ENCODE measurements around the genes AASDH and PPAT.

GRCh38 chr4:53777292-53777811, 186.1 kb upstream of the LNX1 start:
- PRO-cap = no peak
CAGE:
- cytosol, long polyA plus RNA = no peak
- long polyA plus RNA = no peak
- nucleus, long polyA plus RNA = no peak

GRCh38 chr4:53914134-53914997, 150.0 kb downstream of the CHIC2 start:
- PRO-cap = no peak
CAGE:
- cytosol, long polyA plus RNA = no peak
- long polyA plus RNA = no peak
- nucleus, long polyA plus RNA = no peak

DNA sequence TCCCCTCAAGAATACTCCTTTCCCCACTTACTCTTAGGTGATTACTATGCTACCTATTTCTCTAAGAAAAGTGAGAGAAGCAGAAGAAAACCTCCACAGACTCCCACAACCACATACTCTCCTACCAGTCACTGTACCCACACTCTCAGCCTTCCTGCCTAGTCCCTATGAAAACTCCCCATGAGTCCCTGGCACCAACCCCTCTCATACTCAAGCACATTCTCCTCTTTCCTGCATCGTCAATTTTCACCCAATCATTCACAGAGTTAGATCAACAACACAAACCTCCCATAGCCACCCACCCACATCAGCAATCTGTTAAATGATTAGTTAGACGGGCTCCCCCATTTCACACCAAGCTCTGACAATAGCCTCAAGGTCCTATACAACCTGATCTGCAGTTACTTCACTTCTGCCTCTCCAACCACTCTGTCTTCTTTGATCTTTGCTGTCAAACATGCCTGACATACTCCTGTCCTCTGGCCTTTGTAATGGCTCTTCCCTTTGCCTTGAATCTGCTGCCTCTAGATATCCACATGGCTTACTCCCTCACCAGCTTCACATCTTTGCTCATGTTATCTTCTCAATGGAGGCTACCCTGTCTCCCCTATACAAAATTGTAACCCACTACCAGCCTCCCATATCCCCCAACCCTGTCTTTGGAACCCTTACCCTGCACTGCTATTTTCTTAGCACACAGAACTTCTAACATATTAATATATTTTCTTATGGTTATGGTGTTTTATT, 80.0 kb downstream of the CHIC2 start:
- PRO-cap = no peak
CAGE:
- cytosol, long polyA plus RNA = no peak
- long polyA plus RNA = no peak
- nucleus, long polyA plus RNA = no peak

- PRO-cap = no peak
CAGE:
- cytosol, long polyA plus RNA = no peak
- long polyA plus RNA = no peak
- nucleus, long polyA plus RNA = no peak
These were observed 40.6 kb downstream of the CHIC2 start for GRCh38 chr4:54023360-54024606.

DNA sequence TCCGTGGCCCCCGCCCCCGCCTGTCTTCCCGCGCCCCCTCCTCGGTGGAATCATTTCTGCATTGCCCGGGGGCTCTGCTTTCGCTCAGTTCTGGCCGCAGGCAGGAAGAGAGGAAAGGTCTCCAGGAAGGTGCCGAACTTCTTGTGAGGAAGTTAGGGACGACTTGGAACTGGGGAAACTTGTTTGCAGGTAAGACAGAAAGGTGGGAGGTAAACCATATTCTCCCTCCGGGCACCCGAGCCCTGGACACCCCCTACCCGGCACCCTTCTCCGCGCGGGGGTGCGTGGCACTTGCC, 1.3 kb downstream of the PDGFRA start:
- PRO-cap = no peak
CAGE:
- cytosol, long polyA plus RNA = no peak
- long polyA plus RNA = no peak
- nucleus, long polyA plus RNA = no peak

GRCh38 chr4:54325894-54326093, 96.7 kb downstream of the PDGFRA start:
- PRO-cap = no peak
CAGE:
- cytosol, long polyA plus RNA = no peak
- long polyA plus RNA = no peak
- nucleus, long polyA plus RNA = no peak

GRCh38 chr4:54658236-54659285, 804 bp downstream of the KIT start:
- PRO-cap = no peak
CAGE:
- cytosol, long polyA plus RNA = no peak
- long polyA plus RNA = no peak
- nucleus, long polyA plus RNA = no peak

DNA sequence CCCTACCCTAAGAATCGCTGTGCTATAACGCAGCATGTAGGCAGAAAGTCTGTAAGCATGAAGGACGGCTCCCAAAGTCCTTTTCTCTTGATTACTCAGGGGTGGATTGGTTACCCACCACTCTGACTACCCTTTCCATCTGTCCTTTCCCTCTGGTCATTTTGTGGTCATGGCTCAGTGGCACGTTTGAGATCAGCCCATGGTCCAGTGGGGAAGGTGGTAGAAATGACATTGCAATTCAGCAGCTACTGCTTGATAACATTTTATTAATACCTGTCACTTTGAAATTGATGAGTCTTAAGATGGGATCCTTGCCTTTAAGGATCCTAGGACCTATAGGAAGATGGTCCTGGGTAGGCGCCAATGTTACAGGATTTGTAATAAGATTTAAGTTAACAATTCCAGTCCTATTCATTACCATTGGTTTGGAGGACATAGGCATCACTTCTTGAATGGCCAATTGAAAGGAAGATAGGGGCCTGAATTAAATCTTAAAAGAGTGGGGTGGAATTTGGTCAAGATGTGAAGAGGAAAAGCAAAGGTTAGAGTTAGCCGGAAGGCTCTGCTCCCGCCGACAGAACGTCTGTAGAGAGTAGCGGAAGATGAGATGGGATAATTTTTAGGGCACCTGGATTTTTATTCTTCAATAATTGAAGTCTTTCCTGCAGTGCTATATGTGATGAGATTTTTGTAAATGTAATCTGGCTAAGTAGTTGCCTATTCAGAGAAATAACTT, 9.5 kb downstream of the KIT start:
- PRO-cap = no peak
CAGE:
- cytosol, long polyA plus RNA = no peak
- long polyA plus RNA = no peak
- nucleus, long polyA plus RNA = no peak

GRCh38 chr4:55028802-55029001, 96.7 kb downstream of the KDR start:
- PRO-cap = no peak
CAGE:
- cytosol, long polyA plus RNA = no peak
- long polyA plus RNA = no peak
- nucleus, long polyA plus RNA = no peak

GRCh38 chr4:55069065-55069669, 56.2 kb downstream of the KDR start:
- PRO-cap = no peak
CAGE:
- cytosol, long polyA plus RNA = no peak
- long polyA plus RNA = no peak
- nucleus, long polyA plus RNA = no peak

GRCh38 chr4:55406978-55407450, 11.3 kb downstream of the TMEM165 start:
- PRO-cap = no peak
CAGE:
- cytosol, long polyA plus RNA = no peak
- long polyA plus RNA = no peak
- nucleus, long polyA plus RNA = no peak

- PRO-cap = no peak
CAGE:
- cytosol, long polyA plus RNA = no peak
- long polyA plus RNA = no peak
- nucleus, long polyA plus RNA = no peak
These were observed 6.8 kb upstream of the CLOCK start for GRCh38 chr4:55553470-55554025.

DNA sequence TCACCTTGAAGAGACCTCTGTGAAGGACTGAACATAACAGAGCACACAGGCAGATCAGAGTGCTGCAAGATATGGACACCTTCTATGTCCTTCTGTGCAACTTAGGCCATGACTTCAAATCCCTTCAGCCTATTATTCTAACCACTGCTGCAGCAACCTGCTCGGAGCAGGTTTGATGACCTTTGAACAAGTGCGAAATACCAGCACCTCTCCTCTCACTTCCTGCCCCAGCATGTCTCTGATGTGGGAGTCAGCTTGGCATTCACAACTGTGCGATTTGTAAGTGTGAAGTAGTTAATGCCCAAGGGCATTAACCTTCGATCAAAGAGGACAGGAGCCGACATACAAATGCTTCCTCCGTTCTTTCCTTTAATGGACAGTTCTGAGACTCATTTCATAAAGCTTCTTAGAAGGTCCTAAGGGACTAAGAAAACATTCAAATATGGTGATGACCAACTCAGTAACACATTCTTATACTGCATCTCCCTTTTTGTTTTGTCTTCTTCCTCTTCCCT, 1.5 kb upstream of the EXOC1 start:
- PRO-cap = no peak
CAGE:
- cytosol, long polyA plus RNA = no peak
- long polyA plus RNA = no peak
- nucleus, long polyA plus RNA = no peak

- PRO-cap = no peak
CAGE:
- cytosol, long polyA plus RNA = no peak
- long polyA plus RNA = no peak
- nucleus, long polyA plus RNA = no peak
These were observed 562 bp upstream of the CRACD start for GRCh38 chr4:56048309-56048762.

DNA sequence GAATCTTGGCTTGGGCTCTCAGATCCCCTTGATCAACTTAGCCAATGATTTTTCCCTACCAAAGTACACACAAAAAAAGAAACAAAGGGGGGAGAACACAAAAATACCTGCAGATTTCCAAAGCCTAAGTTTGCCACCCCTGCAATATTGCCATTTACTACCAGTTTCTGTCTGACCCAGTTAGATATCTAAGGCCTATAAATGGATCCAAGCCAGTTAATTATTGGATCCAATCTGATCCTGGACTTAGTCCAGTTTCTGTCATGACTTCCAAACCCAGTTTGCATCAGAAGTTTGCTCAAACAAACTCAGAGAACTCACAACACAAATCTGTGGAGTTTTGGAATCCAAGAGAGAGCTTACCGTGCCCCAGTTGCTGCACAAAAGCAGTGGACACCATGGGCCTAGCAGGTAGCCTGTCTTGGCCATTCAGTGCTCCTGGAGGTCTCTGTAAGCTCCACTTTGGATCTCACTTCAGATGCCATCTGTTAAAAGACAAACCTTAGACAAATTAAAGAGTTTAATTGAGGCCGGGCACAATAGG, 163.8 kb downstream of the CRACD start:
- PRO-cap = no peak
CAGE:
- cytosol, long polyA plus RNA = no peak
- long polyA plus RNA = no peak
- nucleus, long polyA plus RNA = no peak

GRCh38 chr4:56215851-56216416, 167.0 kb downstream of the CRACD start:
- PRO-cap = no peak
CAGE:
- cytosol, long polyA plus RNA = no peak
- long polyA plus RNA = no peak
- nucleus, long polyA plus RNA = no peak

DNA sequence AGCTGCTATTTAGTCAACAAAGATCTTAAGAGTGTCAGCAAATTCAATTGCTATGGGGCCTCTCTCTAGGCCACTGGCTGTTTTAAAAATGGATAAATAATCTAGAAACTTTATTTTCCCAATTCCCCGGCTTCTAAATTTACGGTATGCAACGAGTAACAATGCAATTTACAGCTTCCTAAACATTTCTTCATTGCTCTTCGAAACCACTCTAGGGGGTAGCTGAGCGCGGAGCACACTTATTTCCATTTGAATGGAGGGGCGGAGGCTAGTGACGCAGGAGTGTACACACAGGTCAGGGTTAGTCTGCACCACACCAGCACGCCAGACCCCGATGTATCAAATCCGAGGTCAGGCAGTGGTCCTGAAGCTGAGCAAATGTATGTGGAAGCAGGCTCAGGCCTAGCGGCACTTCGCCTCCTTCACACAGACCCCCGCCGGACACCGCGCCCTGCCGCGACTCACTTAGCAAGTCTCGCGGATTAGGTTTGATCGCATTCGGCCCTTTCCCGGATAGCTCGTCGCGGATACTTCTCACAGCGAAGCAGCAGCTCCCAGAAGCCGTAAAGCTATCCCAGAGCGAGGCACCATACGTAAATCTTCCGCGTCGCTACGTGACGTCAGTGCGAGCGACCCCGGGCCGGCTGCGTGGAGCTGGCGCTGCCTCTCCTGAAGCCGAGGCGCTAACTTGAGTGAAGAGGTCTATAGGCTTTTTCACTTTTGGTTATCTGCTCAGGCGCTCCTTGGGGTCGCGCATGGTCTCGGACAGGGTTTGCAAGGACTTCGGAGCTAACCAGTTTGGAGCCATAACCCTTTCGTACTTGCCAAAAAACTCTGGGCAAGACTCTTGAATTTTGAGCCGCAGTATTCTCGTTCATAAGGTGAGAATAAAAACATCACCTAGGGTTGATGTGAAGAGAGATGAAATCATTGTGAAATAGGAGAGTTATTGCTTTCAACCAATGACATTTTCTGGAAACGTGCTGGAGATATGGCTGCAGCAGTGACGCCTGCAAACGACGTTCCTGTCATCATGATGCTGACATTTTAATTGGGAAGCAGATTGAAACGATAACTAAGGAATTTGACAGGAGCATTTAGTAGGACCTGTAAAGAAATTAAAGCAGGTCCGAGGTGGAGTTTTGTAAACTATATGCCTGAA, at the start of gene AASDH:
Gene AASDH (minus strand): TSS at position 595 of the 1,162 bp plus-strand sequence.
- PRO-cap = bidirectional peak, plus-strand start at position 342 of the sequence, minus-strand start at position 213 of the sequence; bidirectional peak, plus-strand start at position 622 of the sequence, minus-strand start at position 463 of the sequence
CAGE:
- cytosol, long polyA plus RNA = no peak
- long polyA plus RNA = no peak
- nucleus, long polyA plus RNA = no peak

DNA sequence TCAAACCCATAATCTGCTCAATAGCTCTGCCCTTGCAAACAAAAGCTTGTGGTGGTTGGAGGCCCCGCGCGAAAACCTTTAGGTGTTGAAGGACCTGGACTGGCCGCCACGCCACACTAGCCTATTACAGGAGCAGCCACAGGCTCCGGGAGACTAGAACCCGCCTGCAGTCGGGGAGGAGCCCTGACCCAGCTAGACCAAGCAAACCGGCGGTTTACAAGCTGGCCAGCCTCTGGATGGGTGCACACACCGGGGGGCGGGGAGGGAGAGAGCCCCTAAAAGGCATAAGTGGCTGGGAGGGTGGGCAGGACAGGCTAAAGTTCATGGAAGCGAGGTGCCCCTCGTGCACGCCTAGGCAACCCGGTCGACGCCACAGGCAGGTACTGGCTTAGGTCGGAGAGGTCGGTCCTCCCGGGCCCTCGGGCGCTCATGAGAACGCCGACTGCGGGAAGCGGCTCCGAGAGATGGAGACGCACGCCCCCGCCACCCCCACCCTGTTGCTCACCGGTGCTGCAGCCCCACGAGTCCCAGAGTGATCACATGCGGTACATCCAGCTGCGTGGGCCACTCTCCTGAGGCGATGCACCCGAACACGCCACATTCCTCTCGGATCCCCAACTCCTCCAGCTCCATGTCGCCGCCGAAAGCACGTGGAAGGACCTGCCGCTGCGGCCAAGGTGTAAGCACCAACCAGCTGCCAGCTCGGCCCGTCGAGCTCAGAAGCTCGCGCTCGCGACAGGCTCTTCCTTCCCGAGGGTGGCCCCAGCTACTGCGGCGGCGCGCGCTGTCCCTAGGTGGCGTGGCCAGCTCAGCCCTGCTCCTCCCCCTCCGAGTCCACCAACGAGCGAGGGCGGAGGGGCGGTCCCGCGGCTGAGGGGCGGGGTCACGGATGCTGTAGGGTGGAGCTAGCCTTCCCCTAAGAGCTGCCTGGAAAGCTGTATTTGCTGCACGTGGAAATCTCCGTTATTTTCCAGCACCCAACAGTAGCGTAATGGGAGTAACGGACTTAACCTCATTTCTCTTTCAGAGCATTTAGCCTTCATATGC, at the start of gene PPAT:
Gene PPAT (minus strand): TSS at position 771 of the 1,047 bp plus-strand sequence.
- PRO-cap = bidirectional peak, plus-strand start at position 217 of the sequence, minus-strand start at position 54 of the sequence; bidirectional peak, plus-strand start at position 892 of the sequence, minus-strand start at position 718 of the sequence
CAGE:
- cytosol, long polyA plus RNA = start-site peak on the minus strand centred at position 711 of the sequence, 131 bp wide, 256 and 288 reads in 2 replicates
- long polyA plus RNA = start-site peak on the minus strand centred at position 710 of the sequence, 133 bp wide, 155 and 181 reads in 2 replicates
- nucleus, long polyA plus RNA = no peak

DNA sequence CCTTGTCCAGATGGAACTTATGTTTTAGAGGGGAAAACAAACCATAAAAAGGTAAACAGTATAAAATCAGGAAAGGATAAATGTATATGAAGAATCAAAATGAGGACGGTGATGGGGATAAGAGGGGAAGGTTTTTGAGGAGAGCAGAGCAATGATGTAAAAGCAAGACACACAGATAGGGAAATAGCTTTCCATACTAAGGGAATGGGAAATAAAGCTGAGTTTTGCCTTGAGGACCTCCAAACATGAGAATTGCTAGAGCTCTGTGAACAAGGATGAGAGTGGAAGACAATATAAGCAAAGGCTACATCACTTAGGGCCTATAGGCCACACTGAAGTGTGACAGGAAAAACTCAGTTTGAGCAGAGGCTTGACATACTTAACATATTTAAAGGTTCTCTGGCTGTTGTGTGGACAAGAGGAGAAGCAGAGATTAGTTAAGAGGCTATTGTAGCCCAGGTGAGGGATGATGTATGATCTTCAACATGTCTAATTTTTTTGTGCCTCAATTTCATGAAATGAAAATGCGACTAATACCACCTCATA, 5.3 kb upstream of the SRP72 start:
- PRO-cap = no peak
CAGE:
- cytosol, long polyA plus RNA = no peak
- long polyA plus RNA = no peak
- nucleus, long polyA plus RNA = no peak

GRCh38 chr4:56658244-56658797, 22.8 kb downstream of the HOPX start:
- PRO-cap = no peak
CAGE:
- cytosol, long polyA plus RNA = no peak
- long polyA plus RNA = no peak
- nucleus, long polyA plus RNA = no peak